ENCODE data around the genes ATF3, CENPF and LYPLAL1.

GRCh38 chr1:212491387-212491998 lies 58.8 kb downstream of the NENF start:
- PRO-cap, result no peak
- RAMPAGE, long total RNA, result no peak

DNA sequence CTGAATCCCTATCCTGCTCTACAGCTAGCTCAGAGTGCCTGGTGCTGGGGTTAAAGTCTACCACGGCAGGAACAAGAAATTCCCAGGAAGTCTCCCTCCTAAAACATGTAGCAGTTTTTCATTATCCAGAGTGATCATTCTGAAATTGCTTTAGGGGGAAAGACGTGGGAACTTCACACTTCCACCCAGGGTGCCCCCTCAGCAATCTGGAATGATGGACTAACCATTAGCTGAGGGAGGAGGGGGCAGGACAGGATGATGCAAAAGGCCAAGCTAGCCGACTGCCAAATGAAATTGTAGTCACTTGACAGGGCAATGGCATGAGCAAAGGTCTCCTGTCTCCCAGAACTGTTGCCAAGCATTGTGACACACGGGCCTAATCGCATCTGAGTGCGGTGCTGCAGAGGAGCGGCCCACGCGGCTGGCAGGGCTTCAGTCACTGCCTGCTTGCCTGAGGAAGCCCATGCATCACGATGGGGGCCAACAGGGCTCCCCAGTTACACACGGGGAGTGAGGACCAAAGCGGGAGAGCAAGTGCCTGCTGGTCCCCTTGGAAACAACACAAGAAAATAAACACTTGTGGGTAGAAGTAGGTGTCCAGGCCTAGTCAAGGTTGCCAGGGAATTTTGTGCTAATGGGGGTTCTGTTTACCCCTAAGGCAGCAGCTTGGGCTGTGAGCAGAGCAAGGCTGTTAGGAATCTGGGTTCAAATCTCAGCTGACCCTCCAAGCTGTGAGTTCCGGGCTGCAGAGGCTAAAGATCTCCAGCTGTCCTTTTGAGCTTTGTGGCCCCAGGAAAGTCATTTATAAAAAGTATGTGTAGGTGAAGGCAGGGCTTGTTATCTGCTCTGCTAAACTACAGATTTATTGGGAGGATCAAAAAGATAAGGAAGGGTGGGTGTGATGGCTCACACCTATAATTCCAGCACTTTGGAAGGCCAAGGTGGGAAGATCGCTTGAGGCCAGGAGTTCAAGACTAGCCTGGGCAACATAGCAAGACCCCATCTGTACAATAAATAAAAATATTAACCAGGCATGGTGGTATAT lies 85.9 kb downstream of the NENF start:
- PRO-cap, result no peak
- RAMPAGE, long total RNA, result no peak

DNA sequence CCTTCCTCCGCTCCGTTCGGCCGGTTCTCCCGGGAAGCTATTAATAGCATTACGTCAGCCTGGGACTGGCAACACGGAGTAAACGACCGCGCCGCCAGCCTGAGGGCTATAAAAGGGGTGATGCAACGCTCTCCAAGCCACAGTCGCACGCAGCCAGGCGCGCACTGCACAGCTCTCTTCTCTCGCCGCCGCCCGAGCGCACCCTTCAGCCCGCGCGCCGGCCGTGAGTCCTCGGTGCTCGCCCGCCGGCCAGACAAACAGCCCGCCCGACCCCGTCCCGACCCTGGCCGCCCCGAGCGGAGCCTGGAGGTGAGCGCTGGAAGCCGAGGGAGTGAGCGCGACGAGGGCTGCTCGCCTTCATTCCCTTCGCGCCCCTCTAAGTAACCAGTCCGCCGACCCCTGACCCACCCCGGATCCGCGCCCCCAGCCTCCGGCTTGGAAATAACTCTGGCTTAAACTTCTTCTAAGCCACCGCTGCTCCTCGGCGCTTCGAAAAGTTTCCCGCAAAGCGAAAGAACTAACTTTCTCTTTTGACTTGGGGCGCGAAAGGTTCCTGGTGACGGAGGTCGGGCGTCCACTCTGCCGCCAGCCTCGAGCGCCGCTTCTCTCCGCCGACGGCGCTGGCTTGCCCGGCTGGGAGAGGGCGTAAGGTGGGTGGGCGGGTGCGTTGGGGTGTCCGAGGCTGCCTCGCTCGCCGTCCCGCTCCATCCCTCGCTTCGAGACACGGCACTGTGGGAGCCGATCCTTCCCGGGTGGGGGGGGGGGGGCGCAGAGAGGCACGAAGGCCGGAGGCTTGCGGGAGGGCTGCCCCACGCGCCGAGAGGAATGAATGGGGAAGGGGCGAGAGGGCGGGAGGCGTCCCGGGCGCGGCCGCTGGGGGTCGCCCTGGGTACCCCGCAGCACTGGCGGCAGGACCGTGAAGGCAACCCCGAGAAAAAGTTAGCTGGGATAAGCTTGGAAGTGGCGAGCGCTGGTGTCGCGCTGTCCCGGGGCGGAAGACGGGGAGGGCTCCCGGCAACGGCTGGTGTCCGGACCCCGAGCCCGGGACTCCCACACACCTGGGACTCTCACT lies at the start of gene ATF3:
Gene ATF3 (plus strand): TSS at position 140 of the 1,072 bp plus-strand sequence.
- PRO-cap, result no peak
- RAMPAGE, long total RNA, result no peak

DNA sequence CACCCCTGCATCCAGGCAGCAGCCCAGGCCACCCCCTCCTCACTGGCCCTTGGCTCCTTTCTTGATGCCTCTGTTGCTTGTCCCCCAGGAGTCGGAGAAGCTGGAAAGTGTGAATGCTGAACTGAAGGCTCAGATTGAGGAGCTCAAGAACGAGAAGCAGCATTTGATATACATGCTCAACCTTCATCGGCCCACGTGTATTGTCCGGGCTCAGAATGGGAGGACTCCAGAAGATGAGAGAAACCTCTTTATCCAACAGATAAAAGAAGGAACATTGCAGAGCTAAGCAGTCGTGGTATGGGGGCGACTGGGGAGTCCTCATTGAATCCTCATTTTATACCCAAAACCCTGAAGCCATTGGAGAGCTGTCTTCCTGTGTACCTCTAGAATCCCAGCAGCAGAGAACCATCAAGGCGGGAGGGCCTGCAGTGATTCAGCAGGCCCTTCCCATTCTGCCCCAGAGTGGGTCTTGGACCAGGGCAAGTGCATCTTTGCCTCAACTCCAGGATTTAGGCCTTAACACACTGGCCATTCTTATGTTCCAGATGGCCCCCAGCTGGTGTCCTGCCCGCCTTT lies 4.9 kb upstream of the GARIN4 start:
- PRO-cap, result no peak
- RAMPAGE, long total RNA, result no peak

GRCh38 chr1:212671287-212672021 lies 28.2 kb downstream of the BATF3 start:
- PRO-cap, result no peak
- RAMPAGE, long total RNA, result no peak

DNA sequence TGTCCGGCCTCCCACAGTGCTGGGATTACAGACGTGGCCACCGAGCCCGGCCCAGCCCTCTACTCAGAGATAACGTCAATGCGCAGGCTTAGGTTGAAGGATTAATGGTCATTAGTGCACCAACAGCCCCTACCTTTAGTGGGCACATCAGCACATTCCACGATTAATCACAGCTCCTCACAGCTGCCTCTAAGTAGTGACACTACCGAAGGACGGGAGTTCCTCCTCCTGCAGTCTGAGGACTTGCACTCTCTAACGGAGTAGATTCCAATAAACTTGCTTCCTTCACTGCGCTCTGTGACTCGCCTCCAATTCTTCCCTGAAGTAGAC lies 477 bp upstream of the FLVCR1 start:
- PRO-cap, result no peak
- RAMPAGE, long total RNA, result no peak

DNA sequence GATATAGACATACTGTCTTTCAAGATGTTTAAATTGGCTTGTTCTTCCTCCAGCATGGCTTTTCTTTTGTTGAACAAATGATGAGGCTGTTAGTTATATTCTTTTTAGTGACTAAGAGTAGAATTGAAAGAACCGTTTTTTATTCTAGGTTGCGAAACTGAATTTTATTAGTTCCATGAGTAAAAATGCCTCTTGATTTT lies 112.3 kb downstream of the RPS6KC1 start:
- PRO-cap, result no peak
- RAMPAGE, long total RNA, result no peak

DNA sequence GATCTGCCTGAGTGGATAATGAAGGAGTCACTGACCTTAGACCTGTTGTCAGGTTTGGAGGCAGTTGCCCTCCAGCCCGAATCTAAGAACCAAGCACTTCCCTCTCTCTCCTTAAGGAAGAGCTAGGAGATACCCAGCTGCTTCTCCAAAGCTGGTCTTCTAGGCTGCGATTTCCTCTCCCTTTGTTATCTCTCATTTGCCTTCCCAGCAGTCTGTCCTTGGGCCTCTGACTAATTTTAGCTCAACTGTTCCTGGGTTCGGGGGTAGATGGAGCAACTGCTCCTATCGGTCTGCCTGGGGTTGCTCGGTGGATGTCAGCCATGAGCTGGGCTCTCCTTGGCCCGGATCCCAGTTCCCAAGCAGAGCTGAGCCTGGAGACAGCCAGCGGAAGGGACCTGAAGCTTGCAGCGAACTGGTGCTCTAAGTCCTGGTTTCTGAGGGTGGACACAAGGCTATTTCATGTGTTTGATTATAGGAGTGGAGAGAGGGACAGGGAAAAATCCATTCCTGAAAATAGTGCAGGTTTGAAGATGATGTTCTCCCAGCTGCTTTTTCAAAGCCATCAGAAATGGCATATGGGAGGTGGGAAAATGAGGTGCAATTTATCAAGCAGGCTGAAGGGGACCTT lies 423.0 kb downstream of the RPS6KC1 start:
- PRO-cap, result no peak
- RAMPAGE, long total RNA, result no peak

DNA sequence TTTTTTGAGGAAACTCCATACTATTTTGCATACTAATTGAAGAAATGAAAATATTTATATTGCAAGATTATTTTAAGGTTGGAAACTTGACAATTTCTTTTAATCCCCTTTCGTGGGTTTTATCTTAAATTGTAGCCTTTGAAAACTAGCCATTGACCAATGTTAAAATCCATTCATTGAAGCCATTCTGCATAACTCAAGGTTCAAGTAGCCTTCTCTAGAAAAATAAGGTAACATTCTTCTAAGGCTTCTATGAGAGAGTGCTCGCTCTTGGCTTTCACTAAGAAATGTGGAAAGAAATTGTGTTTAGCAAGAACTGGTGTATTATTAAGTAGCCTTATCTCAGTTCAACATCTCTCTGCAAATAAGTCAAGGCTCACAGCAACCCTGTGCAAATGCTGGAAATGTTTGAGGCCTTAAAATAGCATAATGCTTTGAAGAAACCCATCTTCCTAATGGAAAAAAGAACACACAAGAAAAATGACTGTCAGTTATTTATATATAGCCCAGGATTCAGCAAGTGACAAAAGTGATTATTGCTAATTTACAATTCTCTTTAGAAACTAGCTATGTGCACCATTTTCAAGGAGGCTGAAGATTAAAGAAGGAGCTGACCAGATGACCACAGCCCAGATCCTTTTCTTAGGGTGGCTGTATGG lies 254.1 kb upstream of the PROX1 start:
- PRO-cap, result no peak
- RAMPAGE, long total RNA, result no peak

GRCh38 chr1:214277583-214278389 lies 3.2 kb upstream of the SMYD2 start:
- PRO-cap, result no peak
- RAMPAGE, long total RNA, result no peak

- PRO-cap, result no peak
- RAMPAGE, long total RNA, result no peak
These were observed at the start of gene CENPF for GRCh38 chr1:214602740-214603872. Gene CENPF (plus strand): TSS chr1:214603195.

GRCh38 chr1:215157211-215157605 lies 74.7 kb downstream of the KCNK2 start:
- PRO-cap, result no peak
- RAMPAGE, long total RNA, result no peak

GRCh38 chr1:217029197-217029654 lies 306.0 kb upstream of the ESRRG start:
- PRO-cap, result no peak
- RAMPAGE, long total RNA, result no peak

- PRO-cap, result no peak
- RAMPAGE, long total RNA, result no peak
These were observed 1.0 kb downstream of the TGFB2 start for GRCh38 chr1:218346203-218346556.

GRCh38 chr1:218435661-218436263 lies 90.6 kb downstream of the TGFB2 start:
- PRO-cap, result no peak
- RAMPAGE, long total RNA, result no peak

DNA sequence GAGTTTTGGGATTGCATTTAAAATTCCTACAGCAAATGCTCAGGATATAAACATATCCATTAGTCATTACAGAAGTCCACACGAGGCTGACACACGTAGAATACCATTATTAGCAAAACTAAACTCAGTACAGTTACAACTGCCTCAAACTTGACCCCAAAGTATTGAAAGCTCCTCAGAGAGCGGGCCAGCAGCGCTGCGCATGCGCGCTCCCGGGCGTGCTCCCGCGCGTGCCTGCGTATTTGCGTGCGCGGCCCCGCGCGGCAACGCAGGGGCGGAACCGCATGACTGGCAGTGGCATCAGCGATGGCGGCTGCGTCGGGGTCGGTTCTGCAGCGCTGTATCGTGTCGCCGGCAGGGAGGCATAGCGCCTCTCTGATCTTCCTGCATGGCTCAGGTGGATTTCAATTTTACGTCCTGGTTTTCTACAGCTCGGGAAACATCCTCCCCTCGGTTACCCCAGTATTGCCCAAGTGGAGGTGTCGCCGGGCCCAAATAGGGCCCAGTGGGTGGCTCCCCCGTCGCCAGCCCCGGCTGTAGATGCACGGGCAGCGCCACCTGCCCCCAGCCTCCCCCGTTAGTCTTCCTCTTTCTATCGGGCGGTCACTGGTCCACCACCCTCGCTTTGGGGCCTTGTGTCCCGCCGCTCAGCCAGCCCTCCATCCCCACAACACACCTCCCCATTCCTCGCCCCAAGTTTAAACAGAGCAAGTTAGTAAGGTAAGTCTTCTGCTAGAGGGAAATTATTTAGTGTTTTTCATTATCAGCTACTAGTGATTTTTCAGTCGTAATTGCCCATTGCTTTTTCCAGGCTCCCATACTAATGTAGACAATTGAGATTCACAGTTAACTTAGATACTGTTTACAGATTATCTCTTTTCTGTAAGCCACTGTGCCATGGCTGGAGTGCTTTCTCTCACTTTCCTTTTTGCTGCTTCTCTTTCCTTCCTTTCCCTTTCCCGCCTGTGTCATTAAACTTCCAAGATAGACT lies at the start of gene LYPLAL1:
Gene LYPLAL1 (plus strand): TSS at position 294 of the 991 bp plus-strand sequence.
- PRO-cap, result unidirectional peak, plus-strand start at position 306 of the sequence
- RAMPAGE, long total RNA, result start-site peak on the plus strand centred at position 291 of the sequence, 19 bp wide, 699 and 685 reads in 2 replicates

GRCh38 chr1:219272126-219272540 lies 98.5 kb downstream of the LYPLAL1 start:
- PRO-cap, result no peak
- RAMPAGE, long total RNA, result no peak

GRCh38 chr1:219403792-219404335 lies 209.0 kb downstream of the ZC3H11B start:
- PRO-cap, result no peak
- RAMPAGE, long total RNA, result no peak

- PRO-cap, result no peak
- RAMPAGE, long total RNA, result no peak
These were observed 72.1 kb downstream of the RAB3GAP2 start for GRCh38 chr1:220199790-220200835.

- PRO-cap, result no peak
- RAMPAGE, long total RNA, result no peak
These were observed 715 bp upstream of the MARK1 start for GRCh38 chr1:220526991-220527851.